Diencephalon (tissue), 2 donors: ENCODE results near the genes SRSF12 and GABRR1.

- RAMPAGE, long total RNA, result no peak
Measured at GRCh38 chr6:88730481-88730945, 232.9 kb downstream of the RNGTT start.

GRCh38 chr6:88864965-88865411, 98.4 kb downstream of the RNGTT start:
- RAMPAGE, long total RNA, result no peak

- RAMPAGE, long total RNA, result no peak
Measured at GRCh38 chr6:89070940-89071447, 9.6 kb upstream of the PNRC1 start.

DNA sequence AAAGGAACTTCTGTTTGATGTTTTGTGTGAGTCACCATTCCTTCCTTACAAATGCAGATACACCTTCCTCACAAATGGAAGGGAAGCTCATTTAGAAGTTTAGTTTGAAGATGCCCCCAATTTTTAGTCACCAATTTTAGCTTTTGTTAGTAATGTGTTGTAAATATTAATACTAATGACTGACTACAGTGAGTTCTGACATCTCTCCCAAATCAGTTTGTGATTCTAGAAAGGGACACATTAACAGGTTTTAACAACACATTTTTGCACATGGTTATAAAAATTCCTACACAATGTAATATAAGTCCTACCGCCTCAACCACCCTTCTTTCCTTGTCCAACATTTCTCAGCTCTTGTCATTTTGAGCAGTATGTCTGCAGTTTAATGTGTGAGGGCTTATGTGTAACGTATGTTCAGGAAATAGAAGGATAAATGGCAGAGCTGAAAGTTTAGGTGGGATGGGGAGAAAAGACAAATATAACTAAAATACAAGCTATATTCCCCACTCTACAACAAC, 4.7 kb downstream of the PNRC1 start:
- RAMPAGE, long total RNA, result no peak

DNA sequence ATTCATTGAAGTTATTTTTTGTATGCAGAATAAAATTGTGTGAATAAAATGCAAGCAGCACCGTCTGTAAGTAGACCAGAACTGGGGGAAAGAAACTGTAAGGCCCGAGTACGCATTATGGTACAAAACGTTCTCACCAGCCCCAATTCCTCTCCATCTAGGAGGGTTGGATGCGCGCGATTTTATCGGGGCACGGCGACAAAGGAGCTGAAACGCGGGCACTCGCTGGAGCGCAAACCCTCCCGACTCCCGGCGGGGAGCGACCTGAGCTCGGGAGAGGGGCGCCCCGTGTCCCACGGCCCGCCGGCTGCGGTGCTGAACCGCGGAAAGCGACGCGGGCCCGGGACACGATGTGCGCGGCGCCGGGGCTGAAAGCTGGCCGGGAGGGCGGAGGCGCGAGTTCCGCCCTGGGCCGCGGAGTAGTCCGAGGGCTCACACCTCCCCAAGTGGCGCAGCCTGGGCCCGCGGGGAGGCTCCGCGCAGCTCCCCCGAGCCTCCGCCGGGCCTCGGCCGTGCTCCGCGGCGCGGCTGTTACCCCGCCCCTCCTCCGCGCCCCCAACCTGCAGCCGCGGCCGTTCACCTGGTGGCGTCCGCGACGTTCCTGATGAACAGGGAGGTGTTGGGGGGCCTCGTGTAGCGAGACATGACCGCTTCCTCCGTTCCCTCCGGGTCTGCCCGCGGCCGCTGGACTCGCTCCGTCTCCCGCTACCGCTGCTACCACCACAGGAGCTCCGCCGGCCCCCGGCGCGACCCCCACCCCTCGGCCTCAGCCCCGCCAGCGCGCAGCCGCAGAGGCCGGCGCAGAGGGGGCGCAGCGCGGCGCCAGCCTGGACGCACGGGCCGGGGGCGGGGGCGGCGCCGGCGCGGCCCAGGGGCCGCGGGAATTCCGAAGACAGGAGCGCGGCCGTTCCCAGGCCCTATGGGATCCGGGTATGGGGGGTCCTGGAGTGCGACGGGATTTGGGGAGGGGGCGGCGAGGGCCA, at the start of gene SRSF12:
SRSF12 (minus strand) TSS at position 829 of the 983 bp plus-strand sequence.
- RAMPAGE, long total RNA, result no peak

- RAMPAGE, long total RNA, result no peak
Measured at GRCh38 chr6:89160370-89161248, 14.8 kb downstream of the PM20D2 start.

GRCh38 chr6:89217161-89217710, at the start of gene GABRR1:
Gene GABRR1 (minus strand): TSS chr6:89217358.
- RAMPAGE, long total RNA, result no peak

GRCh38 chr6:89356586-89357022, 4.1 kb upstream of the UBE2J1 start:
- RAMPAGE, long total RNA, result no peak

DNA sequence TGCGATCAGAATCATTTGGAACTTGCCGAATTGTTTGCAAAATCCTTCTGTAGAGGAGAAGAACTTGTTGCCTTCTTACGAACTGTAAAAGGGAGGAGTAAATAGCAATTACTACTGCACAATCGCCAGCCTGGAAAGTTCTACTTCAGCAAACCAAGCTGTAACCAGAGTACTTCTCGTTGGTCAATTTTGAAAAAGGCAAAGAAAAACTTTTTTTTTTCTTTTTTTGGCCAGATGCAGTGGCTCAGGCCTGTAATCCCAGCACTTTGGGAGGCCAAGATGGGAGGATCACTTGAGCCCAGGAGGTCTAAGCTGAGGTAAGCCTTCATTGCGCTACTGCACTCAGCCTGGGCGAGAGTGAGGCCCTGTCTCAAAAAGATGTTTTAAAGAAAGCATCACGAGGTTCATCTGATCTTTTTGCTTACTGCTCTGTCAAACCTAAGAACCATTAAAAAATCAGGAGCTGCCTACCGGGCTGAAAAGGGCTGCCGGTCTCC, 698 bp downstream of the LYRM2 start:
- RAMPAGE, long total RNA, result no peak

DNA sequence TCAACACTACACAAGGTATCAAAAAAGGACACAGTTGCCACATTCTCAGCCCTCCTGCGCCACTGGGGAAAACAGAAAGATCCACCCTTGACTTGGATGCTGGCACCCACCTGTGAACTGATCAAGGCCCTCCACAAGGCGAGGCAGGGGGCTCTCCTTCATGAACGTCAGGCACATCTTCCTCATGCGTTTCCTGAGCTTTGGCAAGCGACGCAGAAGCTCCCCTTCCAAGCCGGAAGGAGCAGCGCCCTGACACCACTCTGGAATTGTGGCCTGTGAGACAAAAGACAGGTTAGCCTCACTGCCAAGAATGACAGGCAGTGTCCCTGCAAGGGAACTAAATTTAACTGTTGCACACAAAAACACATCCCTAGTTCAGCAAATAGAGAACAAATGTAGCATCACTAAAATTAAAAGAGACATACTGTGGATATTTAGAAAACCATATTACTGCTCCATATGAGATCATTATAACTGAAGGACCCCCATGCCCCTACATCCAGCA, 42.0 kb upstream of the LYRM2 start:
- RAMPAGE, long total RNA, result no peak

DNA sequence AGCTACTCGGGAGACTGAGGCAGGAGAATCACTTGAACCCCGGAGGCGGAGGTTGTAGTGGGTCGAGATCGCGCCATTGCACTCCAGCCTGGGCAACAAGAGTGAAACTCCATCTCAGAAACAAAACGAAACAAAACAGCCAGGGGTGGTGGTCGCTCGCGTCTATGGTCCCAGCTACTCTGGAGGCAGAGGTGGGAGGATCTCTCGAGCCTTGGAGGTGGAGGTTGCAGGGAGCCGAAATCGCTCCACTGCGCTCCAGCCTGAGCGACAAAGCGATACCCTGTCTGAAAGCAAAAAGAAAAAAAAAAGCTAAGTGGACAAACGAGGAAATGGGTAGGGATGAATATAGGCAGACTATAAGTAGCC, 9.3 kb upstream of the MDN1 start:
- RAMPAGE, long total RNA, result no peak

DNA sequence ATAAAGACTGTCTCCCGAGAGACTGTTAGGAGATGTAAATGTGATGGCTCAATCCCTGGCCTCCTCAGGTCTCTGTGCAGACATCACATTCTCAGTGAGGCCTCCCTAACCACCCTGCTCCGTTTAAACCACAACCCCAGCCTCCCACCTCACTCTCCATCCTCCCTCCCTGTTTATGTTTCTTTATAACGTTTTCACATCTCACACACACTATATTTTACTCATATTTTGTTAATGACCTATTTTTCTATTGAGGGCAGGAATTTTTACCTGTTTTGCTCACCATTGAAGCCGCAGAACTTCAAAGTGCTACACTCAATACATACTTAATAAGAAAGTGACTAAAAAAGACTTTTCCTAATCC, 135.0 kb downstream of the GJA10 start:
- RAMPAGE, long total RNA, result no peak

GRCh38 chr6:90183414-90183973, 113.1 kb downstream of the BACH2 start:
- RAMPAGE, long total RNA, result no peak

- RAMPAGE, long total RNA, result no peak
Measured at GRCh38 chr6:90184802-90185564, 111.7 kb downstream of the BACH2 start.

DNA sequence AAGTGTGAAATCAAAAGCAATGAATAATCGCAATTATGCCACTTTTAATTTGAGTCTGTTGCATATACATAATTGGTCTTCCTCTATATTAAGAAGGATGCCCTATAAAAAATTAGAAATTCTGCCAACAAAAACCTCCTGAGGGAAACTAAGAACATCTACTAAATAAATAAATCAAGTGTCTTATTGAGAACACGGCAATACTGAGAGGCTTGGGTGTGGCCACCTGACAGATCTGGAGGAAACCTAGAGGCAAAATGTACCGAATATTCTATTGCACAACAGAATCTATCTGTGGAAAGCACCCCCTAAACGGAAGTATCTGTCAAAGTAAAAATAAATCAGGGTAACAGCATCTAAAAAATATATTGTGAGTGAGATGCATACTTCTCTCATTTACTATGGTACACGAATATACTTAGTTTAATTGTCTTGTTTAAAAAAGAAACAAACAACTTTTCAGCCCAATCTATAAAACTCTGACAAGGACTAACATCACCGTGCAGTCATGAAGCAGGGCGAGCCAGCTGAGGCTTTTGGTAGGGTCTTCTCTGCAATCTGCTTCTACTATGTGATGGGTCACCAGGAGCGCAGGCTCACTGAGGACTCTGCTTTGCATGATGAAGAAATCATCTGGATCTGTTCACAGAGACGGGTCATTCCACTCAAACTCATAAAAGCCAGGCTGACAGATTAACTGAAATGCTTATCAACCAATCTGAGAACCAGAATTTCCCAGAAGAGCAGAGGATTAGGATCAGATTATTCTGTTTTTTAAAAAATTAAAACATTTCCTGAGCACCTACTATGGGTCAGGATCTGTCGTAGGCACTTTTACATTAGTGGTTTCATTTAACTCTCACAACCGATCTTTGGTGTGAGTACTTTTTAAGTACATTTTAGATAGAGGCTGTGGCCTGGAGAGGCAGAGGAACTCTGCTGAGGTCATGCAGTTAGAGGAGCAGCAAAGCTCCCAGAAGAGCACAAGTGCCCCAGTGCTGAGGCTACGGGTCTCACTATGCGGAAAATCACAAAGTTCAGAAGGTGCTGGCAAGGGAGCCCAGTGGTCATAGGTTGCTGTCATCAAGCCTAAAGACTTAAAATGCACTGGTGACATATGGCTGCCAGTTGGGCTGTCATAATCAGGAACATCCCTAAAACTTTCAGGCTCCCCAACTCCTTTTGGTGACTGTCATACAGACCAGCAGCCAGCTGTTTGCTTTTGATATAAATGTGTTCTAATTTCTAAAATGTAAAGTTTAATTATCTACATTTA, 109.2 kb downstream of the BACH2 start:
- RAMPAGE, long total RNA, result no peak

DNA sequence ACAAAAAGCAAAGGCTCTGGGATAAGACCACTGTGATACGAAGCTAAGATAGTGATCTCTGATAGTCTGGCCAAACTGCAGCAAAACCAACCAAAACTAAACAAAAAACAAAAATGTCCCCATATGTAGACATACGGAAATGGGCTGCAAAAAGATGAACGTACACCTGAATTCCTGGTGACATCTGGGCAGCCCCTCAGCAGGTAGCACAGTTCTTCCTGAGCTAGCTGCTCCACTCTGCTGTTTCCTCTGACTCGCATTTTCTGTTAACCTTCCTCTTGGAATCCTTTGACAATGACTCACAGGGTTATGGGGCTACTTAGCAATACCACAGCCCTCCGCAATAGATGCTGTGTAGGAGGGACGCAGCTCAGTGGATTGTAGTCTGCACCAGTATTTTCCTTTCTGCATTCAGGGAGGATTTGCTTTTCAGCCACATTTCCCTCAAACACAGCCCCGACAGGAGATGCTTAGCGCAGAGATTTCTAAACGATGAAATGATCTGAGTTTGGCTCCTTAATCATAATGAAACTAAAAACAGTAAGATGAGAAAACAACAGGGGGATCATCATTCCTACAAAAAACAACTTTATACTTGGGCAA, 12.4 kb downstream of the BACH2 start:
- RAMPAGE, long total RNA, result no peak

GRCh38 chr6:90425127-90425536, 128.5 kb upstream of the BACH2 start:
- RAMPAGE, long total RNA, result no peak

GRCh38 chr6:90701242-90701700, 114.4 kb upstream of the MAP3K7 start:
- RAMPAGE, long total RNA, result no peak

DNA sequence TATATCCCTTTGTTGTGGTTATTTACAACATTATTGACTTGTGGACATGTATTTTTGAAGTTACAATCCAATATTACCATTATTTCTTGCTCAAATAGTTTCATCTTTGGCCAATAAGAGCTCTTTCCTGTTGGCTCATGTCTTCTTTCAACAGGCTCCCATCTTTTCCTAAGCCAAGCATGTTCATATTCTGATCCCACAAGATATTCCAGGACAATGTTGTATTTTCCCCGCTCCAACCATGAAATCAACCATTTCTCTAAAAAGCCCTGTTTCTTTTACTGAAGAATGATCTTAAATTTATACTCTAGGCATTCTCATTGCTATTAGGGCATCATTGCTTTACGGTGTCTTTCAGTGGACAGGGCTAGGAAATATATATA, 1318.9 kb downstream of the EPHA7 start:
- RAMPAGE, long total RNA, result no peak

GRCh38 chr6:92908307-92908905, 511.0 kb downstream of the EPHA7 start:
- RAMPAGE, long total RNA, result no peak